Vein endothelial cell (primary cell): ENCODE measurements around the gene PDF.

DNA sequence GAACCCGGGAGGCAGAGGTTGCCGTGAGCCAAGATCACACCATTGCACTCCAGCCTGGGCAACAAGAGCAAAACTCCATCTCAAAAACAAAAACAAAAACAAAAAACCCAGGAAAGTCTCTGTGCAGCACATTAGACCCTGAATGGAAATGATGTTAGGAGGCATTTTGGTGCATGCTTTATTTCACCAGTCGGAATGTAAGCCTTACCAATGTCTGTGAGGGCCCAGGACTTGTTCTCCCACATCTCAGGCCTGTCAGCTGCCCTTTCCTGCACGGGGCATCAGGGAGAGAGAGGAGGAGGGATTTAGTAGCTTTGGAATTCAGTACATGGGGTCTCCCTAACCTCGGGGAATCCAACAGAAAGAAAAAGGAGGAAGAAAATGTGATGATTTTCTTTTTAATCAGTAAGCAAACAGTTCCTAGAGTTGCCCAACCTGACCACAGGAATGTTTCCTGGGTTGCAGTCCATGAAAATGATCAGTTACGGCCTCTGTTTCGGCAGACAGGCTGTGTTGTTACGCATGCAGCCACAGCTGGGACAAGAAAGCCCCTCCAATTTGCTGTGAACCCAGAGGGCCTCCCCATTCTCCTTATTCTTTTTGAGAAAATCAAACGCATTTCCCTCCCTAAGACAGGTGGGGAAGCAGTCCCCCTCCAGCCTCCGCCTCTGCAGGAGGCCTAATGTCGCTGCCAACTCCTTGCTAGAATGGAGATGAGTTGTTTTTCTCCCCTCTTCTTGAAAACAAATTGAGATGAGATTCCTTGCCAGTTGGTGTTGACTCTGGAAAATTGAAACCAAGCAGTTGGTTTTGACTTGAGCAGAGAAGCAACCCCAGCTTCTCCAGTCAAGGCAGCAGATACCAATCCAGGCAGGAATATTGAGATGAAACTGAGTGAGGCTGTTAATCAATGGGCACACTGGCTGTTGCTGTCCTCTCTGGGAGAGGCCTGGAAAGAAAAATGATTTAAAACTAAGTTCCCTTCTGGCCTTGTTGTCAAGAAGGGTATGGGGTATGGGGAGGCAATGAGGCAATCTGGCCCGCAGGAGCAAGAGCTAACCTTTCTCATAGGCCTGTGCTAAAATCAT, 53.0 kb upstream of the TANGO6 start:
- CAGE, long polyA plus RNA: no peak

GRCh38 chr16:68821737-68822312, 21.5 kb upstream of the TANGO6 start:
- CAGE, long polyA plus RNA: no peak

- CAGE, long polyA plus RNA: no peak
These were observed 50.4 kb downstream of the TANGO6 start for GRCh38 chr16:68893684-68894184.

- CAGE, long polyA plus RNA: no peak
These were observed 40.7 kb upstream of the HAS3 start for GRCh38 chr16:69064544-69065382.

GRCh38 chr16:69109400-69109912, 4.0 kb downstream of the HAS3 start:
- CAGE, long polyA plus RNA: no peak

- CAGE, long polyA plus RNA: no peak
These were observed 13.2 kb downstream of the HAS3 start for GRCh38 chr16:69118242-69119450.

DNA sequence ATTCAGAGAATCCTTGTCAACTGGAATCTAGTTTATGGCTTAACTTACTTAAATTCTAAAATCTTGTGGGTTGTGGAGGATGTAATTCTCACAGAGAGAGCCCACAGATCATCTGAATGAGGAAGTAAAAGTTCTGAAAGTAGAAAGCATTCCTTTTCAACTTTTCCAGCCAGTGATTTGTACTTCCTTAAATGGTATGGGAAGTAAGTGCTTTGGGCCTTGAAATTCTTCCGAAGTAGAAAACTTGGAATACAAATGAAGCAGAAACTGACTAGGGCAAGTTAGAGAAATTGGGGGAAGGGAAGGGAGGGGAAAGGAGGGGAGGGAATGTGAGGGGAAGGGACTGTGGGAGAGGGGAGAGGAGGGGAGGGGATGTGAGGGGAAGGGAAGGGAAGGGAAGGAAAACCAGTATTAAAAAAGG, 15.6 kb upstream of the SNTB2 start:
- CAGE, long polyA plus RNA: no peak

DNA sequence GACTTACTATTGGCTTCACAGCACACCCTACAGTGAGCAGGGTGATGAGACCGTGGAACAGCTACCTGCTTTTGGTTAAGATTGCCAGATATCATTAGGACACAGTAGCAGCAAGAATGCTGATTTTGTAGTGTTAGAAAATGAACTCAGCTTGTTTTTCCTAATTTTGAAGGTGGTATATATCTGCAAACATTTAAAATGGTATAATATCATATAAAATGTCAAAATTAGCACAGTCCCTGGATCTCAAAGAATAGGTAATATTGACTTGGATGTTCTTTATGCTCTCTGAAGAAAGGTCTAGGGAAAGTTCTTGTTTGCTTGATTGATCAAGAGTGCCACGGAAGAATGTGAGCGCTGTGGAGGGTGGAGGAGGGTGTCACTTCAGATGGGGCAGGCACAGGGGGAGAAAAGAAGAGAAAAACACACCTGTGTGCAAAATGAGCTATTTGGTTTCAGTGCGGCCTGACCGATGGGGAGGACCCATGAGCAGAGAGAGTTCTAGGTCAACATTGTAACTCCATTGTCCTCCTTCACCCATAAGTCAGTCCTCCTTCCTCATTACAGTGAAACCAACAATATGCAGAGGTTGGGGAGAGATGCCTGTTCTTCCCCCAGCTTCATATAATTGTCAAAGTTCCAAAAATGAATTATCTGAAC, 8.9 kb upstream of the VPS4A start:
- CAGE, long polyA plus RNA: no peak

GRCh38 chr16:69316473-69317114, 5.4 kb downstream of the VPS4A start:
- CAGE, long polyA plus RNA: no peak

DNA sequence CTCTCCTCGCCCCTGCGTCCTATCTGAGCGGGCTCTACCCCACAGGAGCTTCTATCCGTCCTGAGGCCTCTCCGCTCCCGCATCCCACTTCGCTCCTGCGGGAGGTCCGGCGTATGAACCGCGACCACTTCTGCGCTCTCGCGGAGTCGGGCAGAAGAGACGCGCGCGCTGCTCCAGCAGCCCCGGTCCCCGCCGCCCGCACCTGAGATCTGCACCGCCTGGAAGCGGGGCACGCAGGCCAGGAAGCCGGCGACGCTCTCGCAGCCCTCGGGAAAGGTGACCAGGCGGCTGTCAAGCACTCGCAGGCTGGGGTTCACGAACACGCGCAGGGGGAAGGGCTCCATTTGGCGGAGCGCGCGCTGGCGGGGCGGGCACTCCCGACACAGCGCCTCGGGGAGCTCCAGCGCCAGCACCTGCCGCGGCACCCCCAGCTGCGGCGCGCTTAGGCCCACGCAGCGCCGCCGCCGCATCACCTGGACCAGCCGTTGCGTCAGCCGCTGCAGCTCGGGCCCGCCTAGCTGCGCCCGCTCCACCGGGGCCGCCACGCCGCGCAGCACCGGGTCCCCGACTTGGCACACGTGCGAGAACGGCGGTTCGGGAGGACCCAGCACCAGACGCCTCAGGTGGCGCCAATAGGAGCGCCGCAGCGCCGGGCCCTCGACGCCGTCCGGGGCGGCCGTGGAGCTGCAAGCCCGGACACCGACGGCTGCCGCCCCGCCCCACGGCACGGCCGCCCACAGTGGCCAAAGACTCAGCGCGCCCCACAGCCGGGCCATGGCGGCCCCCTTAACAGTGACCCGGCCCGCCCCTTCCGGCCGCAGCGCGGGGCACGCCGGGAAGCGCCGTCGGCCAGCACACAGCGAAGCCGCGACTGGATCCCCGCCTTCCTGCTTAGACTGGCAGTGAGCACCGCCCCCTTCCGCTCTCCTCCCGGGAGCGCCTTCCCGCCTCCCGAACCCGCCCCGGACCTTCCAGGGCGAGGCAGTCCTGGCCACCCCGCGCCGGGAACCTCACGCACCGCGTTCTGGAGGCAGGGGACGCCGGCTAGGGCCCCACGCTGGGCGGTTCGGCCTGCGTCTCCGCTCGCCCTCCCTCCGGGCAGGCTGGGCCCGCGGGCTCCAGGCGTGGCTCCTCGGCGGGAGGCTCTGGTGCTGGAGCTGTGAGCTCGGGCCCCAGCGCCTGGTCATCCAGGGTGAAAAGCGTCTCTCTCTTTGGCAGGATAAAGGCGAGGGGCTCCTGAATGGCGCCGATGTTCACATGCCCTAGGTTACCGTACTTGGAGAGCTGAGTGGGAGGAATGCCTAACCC, at the start of gene PDF:
Gene PDF (minus strand): TSS at position 794 of the 1,308 bp plus-strand sequence.
- CAGE, long polyA plus RNA: no peak

DNA sequence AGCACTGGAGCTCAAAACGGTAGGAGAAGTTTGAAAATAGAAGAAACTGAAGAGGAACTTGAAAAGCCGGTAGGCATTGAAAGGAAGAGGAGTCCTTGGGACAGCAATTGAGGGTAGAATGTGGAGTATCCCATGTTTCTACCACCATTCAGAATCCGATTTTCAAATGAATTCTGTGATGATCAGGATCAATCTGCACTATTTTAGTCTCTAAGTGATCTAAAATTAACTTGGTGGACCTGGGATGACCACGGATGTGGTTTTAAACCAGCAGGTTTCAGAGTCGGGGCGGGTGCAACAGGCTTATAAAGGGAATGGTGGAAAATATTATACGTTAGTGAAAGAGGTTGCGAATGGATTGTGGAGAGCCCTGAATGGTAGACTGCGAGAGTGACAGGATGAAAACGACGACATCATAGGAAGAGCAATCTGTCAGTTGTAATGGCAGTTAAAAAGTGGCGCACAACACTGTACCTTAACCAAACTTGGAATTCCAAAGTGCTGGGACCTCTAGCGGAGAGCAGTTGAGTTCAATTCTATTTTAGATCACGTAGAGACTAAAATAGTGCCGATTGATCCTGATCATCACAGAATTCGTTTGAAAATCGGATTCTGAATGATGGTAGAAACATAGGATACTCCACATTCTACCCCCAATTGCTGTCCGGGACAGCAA, 1.3 kb upstream of the CYB5B start:
- CAGE, long polyA plus RNA: no peak

GRCh38 chr16:69425123-69425540, 713 bp downstream of the CYB5B start:
- CAGE, long polyA plus RNA: no peak

- CAGE, long polyA plus RNA: no peak
These were observed 19.7 kb downstream of the CYB5B start for GRCh38 chr16:69443737-69444912.

DNA sequence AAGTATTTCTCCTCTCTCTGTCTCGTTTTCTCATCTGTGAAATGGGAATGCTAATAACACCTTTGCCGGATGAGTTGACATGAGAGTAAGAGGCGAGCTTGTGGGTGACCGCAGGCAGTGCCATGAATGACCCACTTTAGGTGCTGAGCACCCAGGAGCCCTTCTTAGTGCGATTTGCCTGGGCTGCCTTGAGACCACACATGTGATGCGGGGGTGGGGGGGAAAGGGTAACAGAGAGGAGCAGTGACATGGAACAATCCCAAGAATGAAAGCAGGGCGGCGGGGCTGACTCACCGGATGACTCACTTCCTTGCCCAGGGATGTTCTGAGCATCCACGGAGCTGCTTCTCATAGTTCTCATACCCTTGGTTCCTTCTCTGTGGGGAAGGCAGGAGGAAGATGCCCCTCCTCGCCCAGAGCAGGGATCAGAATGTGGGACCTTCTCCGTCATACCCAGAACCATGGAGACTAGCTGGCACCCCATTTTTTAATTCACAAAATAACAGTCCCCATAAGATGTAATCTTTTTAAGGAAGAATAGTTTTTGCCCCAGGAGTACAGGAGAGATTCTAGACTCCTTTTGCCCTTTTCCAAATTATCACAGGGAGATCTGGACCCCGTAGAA, 35.1 kb upstream of the NFAT5 start:
- CAGE, long polyA plus RNA: no peak

- CAGE, long polyA plus RNA: no peak
These were observed 939 bp upstream of the NFAT5 start for GRCh38 chr16:69564727-69565326.

GRCh38 chr16:69600656-69601108, 34.9 kb downstream of the NFAT5 start:
- CAGE, long polyA plus RNA: no peak

DNA sequence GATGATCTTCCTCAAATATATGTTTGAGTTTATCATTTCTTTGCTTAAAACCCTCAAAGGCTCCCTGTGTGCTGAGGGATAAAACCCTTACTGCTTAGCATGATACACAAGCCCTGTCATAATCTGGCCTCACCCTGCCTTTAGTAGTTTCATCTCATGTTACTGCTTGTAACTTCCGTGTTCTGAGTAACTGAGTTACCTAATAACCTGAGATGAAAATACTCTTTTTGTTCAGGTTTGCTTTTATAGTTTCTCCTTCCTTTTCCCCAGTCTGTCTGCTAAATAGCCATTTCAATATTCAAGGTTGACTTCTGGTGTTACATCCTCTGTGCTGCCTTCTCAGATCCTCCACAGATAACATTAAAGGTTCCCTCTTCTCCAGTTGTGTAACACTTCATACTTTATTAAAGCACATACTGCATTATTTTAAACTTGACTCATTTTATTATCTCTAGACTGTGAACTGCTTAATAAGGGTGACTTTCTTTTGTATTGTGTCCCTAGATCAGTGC, 47.6 kb downstream of the NFAT5 start:
- CAGE, long polyA plus RNA: no peak

- CAGE, long polyA plus RNA: no peak
These were observed 33.8 kb downstream of the NQO1 start for GRCh38 chr16:69692435-69693118.

GRCh38 chr16:69830559-69831262, 68.6 kb downstream of the WWP2 start:
- CAGE, long polyA plus RNA: no peak

GRCh38 chr16:69839967-69840638, 78.0 kb downstream of the WWP2 start:
- CAGE, long polyA plus RNA: no peak